AG08470 (cell line): Measurements from ENCODE around the gene TMED10.

DNA sequence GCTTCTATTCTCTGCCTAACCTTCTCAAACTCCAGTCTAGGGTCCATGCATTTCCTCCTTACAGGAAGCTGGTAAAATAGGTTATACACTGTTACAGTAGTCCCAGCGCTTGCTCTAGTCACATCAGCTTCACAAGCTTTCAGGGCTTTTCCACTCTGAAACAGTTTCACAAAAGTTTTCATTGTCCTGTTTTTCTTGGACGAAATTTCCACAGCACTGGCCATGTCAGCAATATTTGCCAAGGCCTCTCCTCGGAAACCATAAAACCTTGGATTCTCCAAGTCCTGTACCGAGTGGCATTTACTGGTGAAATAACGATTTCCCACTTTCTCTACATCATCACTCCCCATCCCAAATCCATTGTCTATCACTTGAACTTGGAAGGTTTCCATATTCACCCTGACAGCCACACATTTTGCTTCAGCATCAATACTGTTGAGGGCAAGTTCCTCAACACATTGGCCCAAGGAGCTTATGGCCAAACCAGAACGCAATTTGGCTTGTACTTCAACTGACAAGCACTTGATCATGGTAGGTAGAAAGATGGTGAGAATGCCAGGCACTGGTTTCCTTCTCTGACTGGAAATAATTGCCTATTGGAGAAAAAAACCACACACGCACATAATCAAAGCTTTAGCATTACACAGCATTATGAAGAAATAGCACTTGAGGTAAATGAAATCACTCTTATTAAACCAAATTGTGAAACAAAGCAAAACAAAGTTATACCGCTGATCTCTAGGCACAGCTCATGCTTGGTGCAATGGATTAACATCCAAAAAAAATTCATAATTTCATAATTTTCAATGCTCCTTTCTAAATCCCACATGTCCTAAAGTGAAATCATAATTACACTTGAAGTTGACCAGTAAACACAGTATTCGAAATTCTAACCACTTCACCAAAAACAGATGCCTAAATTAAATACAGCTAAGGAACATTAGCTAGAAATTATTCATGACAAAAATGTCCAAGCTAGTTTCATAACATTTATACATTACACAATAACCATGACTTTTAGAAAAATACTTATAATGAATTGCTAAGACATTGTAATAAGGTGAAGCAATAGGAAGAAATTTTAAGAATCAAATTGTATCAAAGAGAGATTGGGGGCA, 1.8 kb downstream of the MLH3 start:
- RRBS, result no CpG with 5 or more reads among the region's 9 CpGs

GRCh38 chr14:75068806-75068942, 767 bp upstream of the ZC2HC1C start:
- RRBS, result no CpG with 5 or more reads among the region's 3 CpGs

DNA sequence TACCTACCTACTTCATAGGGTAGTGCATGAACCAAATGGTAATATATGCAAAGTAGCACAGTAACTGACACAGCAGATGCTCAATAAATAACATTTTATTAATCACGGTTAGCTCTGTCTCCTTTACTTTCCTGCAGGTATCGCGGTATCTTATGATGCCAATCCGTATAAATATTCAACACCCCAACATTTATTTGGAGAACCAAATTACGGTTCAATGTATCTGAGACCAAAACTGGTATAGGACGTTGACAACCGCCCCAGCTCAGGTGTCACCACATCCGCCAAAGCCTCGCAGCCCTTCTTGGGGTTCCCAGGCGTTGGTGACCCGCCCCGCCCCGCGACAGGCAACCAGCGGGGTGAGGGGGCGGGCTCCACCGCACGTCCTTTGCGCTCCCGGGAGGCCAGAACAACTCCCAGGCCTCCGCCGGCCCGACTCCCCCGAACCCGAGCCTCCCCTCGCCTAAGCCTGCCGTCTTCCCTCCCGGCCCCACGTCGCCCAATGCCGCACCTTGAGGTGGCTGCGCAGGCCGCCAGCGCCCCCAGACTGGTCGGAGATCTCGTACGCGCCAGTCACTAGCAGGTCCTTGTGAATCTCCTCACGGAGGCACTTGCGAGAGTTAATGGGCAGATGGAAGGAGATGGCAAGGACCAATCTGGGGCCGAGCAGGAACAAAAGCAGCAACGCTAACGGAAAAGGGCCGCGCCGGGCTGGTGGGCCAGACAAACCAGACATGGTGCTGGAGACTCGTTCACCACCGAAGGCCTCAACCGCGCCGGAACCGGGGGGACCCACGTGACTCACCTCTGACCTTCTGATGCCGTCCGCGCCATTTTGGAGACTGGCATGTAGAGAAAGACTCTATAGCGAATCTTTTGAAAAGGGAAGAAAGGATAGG, at the start of gene TMED10:
TMED10 (minus strand) TSS at position 769 of the 899 bp plus-strand sequence.
- RRBS, result 1% methylated on average over 13 of the region's 57 CpGs

- RRBS, result no CpG with 5 or more reads among the region's 5 CpGs
Observed at GRCh38 chr14:75204018-75204651, 27.7 kb upstream of the TMED10 start.

GRCh38 chr14:75229977-75231018, 48.3 kb upstream of the FOS start:
- RRBS, result no CpG with 5 or more reads among the region's 9 CpGs

- RRBS, result under 1% methylated on average over 6 of the region's 32 CpGs
Observed at GRCh38 chr14:75279235-75279761, 670 bp downstream of the FOS start.

- RRBS, result 78% methylated on average over 5 of the region's 14 CpGs
Observed at GRCh38 chr14:75434952-75435550, 7.2 kb downstream of the JDP2 start.

DNA sequence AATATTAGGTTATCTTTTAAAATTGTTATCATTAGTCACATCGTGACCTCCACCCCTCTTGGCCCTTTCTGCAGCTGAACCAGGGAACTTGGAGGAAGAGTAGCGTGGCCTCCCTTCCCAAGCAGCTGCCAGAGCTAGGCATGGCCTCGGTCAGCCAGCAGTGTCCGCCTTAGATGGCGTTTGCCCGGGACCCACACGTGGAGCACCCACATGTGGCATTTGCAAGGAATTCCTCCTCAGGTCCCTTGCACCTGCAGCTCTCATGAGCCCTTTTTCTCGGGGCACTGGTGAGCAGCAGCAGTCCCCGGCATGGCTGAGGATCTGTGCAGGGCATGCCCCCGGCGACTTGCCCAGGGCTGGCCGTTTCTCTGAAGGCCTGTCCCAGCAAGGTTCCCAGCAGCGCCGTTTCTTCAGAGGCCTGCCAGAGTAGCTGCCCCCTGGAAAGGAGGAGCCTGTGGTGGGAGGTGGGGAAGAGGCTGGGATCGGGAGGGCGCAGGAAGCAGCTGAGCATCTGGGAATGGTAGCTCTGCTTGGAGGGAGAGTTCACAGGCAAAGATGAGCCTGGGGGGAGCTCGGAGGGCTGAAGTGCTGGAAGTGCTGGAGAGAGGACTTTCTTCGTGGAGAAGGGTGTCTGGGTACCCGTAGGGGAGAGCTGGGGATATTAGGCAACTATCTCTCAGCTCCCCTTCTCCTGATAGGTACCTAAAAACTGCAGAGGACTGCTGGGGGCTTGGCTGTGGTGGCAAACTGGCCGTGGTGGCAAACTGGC, 10.9 kb downstream of the JDP2 start:
- RRBS, result 94% methylated on average over 4 of the region's 20 CpGs

DNA sequence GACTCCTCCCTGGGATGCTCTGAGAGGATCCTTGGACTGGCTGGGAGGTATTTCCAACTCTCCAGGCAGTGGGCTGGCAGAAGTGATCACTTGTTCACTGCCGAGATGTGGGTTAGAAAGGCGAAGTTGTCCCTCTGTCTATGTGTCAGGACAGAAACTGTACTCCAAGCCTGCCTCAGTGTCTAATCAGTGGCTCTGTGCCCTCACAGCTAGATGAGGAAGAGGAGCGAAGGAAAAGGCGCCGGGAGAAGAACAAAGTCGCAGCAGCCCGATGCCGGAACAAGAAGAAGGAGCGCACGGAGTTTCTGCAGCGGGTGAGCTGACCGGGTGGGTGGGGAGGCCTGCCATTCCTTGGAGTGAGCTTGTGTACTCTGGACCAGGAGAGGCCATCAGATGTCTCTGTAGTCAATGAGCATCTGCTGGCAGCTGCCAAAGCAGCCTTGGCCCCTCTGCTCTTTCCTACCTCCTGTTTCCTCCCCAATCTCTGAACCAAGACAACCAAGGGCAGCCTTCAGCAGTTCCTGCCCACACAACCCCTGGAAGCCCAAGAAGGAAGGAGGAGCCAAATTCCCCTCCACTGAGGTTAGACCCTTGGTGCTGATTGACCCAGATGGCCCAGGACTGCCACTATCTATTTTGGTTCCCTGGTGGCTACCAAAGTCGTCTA, 33.5 kb downstream of the JDP2 start:
- RRBS, result 94% methylated on average over 5 of the region's 13 CpGs

GRCh38 chr14:75541961-75542300, 19.7 kb downstream of the BATF start:
- RRBS, result no CpG with 5 or more reads among the region's 7 CpGs

DNA sequence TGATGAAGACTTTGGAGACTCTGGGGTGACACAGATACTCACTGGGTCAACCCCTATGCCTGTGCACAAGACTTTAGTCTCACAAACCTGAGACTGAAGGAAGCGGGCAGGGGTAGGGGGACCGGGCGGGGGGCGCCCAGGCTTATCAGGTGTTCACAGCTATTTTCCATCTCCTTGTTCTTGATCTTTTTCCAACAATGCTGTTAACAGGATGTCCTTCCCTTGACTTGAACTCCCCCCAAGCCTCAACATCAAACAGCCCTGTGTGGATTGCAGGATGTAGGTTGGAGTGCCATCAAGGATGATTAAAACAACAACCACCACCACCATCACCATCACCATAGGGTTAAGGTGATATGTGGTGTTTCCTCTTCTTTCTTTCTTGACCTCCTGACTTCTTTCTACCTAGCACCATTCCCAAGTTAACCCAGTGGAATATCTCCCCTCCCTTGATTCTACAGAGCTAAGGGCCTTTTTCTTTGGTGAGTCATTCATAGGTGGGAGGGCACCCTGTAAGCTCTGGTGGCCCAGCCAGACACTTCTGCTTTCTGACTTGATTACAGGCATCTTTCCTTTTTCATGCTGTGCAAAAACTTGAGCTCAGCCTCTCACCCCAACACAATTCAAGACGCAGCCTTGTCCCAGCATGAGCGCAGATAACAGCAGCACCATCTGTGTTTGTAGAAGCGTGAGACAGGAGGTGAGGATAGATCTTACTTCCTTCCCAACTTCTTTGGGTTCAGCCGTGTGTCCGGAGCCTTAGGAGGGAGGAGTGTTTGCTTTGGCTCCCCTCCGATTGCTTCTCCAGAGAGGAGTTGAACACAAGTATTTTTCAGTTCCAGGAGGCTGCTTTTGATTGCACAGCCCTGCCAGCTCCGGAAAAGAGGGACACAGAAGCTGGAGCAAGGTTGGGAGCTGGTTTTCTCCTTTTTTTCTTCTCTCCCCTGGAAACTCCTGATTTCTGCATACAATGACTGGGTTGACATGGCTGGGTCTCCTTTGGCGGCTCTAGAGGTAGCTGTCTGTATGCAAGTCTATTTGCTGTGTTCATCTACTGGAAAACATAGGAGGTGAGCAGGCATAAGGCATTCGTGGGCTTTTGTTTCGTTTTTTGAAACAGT, 26.9 kb downstream of the FLVCR2 start:
- RRBS, result 40% methylated on average over 1 of the region's 14 CpGs

DNA sequence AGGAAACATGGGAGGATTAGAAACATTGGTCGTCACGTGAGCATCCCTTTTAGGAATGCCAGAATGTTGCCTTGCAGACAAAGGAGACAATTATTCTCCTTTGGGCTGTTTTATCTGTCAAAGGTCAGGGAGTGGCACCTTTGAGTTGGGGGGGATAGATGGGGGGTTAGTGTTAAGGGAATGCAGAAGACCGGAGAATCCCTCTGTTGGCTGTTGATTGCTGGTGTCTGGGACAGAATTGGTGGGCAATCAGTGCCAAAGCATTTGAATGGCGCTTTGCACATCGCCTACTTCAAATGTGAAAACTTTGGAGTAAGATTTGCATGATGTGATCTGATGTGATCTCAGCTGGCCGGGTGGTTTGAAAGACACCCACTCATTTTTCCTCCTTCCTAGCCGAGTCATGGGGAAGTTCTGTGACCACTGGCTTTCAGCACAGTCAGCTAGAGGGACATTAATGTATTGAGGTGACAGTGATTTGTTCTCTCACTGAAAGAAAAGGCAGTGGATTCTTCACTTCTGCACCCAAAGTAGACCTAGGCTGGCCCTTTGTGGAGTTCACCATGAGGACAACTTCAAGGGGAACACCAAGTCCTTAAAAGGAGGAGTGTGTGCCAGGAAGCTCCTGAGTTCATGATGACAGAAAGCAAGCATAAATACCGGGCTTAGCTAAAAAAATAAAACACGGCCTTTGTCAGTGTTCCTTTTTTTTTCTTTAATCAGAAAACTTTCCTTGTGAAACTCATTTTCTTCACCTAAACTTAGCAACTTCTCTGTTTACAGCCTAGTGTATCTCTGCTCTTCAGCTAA, 31.5 kb downstream of the FLVCR2 start:
- RRBS, result no CpG with 5 or more reads among the region's 9 CpGs

- RRBS, result no CpG with 5 or more reads among the region's 5 CpGs
Observed at GRCh38 chr14:75614242-75614740, 35.9 kb downstream of the FLVCR2 start.

- RRBS, result no CpG with 5 or more reads among the region's 6 CpGs
Observed at GRCh38 chr14:75627296-75627997, 33.2 kb downstream of the ERG28 start.

DNA sequence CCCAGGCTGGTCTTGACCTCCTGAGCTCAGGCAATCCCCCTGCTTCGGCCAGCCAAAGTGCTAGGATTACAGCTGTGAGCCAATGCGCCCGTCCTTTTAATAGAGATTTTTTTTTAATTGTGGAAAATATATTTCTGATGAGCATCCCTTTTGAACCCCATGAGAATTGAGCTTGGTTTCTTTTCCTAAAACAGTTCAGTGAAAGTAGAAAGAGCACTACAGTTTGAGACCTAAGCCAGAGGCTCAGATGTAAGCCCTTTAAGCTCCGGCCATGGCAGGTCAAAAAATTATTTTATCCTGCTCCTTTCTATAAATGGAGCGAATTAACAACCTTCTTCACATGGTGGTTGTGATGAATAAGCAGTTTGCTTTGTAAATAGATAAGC, 96.1 kb downstream of the TTLL5 start:
- RRBS, result no CpG with 5 or more reads among the region's 5 CpGs

DNA sequence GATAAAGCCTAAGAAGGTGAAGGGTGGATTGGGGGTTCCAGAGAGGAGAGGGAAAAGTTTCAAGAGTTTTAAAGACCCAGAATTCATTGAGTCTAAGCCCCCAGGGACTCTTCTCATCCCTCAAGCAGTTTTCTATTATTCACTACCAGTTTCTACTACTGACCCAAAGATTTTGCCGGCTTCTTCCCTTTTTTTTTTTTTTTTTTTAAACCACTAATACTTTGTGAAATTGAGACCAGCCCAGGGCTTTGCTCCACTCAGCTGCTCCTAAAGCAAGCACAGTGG, 82.1 kb downstream of the TGFB3 start:
- RRBS, result no CpG with 5 or more reads among the region's 1 CpG

- RRBS, result no CpG with 5 or more reads among the region's 2 CpGs
Observed at GRCh38 chr14:75996672-75997125, 11.1 kb downstream of the IFT43 start.

DNA sequence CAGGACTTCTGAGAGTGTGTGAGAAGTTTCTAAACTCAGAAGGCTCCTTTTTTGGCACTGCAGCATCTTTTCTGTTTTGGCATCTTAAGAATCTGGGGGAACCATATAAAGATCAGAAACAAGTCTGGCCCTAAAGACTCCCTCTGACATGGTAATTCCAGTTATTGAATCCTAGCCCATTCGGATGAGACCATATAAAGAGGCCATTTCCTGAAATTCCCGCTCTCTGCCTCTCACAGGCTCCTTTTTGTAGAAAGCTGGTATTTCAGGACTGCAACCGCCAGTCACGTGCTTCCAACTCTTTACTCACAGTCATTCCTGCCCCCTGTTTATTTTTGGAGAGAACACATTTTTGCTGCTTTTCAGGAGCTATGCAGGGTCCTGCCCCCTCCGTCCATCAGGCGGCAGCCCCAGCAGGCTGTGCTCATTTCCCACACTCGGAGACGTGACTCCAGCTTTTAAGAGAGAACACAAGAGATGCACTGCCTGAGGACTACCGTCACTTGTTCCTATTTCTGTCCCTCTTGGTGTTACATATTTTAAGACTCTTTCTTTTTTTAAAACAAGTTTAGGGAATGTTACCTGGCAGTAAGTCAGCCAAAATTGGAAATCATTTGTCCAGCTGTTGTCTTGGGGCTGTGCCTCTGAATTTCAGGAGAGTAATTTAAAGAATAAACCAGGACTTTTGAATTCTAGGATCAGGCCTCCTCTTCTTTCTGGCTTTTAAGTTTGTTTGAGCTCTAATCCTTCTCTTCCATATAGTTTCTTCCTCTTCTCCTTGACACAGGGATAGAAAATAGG, 26.9 kb downstream of the IFT43 start:
- RRBS, result no CpG with 5 or more reads among the region's 9 CpGs

GRCh38 chr14:76090590-76091061, 61.1 kb upstream of the GPATCH2L start:
- RRBS, result no CpG with 5 or more reads among the region's 8 CpGs